Testis (tissue), 5 donors: ENCODE measurements around a stretch of chr2.

- PRO-cap, 3 experiments = no peak in any of the 3 experiments
- RAMPAGE, long total RNA, 2 experiments = no peak in any of the 2 experiments
- RRBS = no CpG with 5 or more reads among the region's 5 CpGs
Measured at GRCh38 chr2:70170-70590, 23.9 kb upstream of the FAM110C start.

- PRO-cap, 3 experiments = no peak in any of the 3 experiments
- RAMPAGE, long total RNA, 2 experiments = start-site peak on the minus strand in 2 of 2 experiments, at chr2:309265-309431 at its widest, 14 to 58 reads per replicate
- RRBS = no CpG with 5 or more reads among the region's 6 CpGs
Measured at GRCh38 chr2:309226-309765, 21.4 kb upstream of the ALKAL2 start.

DNA sequence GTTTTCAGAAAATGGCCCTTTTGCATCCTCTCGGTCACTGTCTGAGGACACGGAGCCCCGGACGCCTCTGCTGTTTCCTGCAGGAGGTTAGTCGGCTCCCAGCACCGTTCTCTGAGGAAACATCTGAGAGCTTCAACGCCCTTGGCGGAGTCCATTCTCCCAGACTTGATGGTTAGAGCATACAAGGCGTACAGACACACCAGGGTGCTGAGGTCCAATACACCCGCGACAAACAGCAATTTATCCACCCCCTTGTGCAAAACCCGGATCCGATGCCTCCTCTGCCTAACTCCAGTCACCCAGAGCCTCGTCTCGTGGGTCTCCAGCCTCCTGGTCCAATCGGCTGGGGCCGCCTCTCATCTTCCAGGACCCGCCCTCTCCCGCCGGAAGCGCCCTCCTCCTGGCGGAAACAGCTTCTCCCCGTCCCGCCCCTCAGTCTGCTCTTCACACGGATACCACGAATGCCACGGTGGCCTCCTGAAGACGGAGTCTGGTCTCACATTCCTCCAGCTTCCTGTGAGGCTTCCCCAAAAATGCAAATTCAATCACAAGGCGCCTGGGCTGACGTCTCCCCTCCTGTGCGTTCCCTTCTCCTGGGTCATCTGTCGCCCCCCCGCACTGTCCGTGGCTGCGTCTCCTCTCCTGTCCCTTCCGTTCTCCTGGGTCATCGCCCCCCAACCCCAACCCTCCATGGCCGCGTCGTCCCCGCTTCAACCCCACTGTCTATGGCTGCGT lies 119.3 kb downstream of the TMEM18 start:
- PRO-cap, 3 experiments = peak in 3 of 3 experiments; most common plus-strand start position 447 of the sequence (in 3); most common minus-strand start position 293 of the sequence (in 1)
- RAMPAGE, long total RNA, 2 experiments = start-site peak on the plus strand in 2 of 2 experiments, centred at positions 429 to 447 of the sequence, 11 to 14 reads per replicate; start-site peak on the minus strand in 1 of 2 experiments, centred at position 415 of the sequence, 11 reads per replicate
- RRBS = no CpG with 5 or more reads among the region's 42 CpGs

- PRO-cap, 3 experiments = peak in 1 of 3 experiments; most common plus-strand start chr2:568602 (in 1); most common minus-strand start chr2:568543 (in 1)
- RAMPAGE, long total RNA, 2 experiments = no peak in any of the 2 experiments
- RRBS = no CpG with 5 or more reads among the region's 26 CpGs
Measured at GRCh38 chr2:567952-568882, 109.0 kb downstream of the TMEM18 start.

GRCh38 chr2:636427-637185 lies 40.6 kb downstream of the TMEM18 start:
- PRO-cap, 3 experiments = peak in 3 of 3 experiments; most common plus-strand start chr2:636635 (in 3); most common minus-strand start chr2:636598 (in 2)
- RAMPAGE, long total RNA, 2 experiments = no peak in any of the 2 experiments
- RRBS = 6% methylated on average over 44 of the region's 79 CpGs

DNA sequence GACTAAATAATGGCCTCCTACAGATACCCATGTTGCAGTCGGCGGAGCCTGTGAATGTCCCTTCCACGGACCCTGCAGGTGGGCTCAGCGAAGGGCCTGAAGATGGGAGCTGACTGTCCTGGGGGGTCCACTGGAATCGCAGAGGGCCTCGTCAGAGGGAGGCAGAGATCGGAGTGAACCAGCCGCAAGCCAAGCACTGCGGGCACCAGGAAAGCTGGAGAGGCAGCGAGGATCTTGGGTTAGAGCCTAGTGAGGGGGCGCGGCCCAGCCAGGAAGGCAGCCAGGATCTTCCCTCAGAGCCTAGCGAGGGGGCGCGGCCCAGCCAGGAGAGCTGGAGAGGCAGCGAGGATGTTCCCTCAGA lies 62.5 kb upstream of the TMEM18 start:
- PRO-cap, 3 experiments = peak in 3 of 3 experiments; most common plus-strand start position 296 of the sequence (in 1); most common minus-strand start position 216 of the sequence (in 1)
- RAMPAGE, long total RNA, 2 experiments = no peak in any of the 2 experiments
- RRBS = no CpG with 5 or more reads among the region's 16 CpGs

DNA sequence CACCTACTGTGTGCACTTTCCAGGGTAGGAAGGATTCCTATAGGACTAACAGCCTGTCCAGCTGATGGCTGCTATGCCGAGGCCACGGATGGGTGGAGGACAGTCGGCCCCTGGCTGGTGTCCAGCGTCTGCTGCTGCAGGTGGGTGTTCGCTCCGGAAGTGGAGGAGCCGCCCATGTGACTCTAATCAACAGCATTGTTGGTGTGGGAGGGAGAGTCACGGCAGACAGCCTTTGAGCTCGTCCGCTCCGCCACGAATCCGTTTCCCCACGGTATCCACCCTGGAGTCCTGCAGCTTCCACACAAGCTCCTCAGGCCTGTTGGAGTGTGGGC lies 186.0 kb upstream of the TPO start:
- PRO-cap, 3 experiments = no peak in any of the 3 experiments
- RAMPAGE, long total RNA, 2 experiments = no peak in any of the 2 experiments
- RRBS = no CpG with 5 or more reads among the region's 14 CpGs

DNA sequence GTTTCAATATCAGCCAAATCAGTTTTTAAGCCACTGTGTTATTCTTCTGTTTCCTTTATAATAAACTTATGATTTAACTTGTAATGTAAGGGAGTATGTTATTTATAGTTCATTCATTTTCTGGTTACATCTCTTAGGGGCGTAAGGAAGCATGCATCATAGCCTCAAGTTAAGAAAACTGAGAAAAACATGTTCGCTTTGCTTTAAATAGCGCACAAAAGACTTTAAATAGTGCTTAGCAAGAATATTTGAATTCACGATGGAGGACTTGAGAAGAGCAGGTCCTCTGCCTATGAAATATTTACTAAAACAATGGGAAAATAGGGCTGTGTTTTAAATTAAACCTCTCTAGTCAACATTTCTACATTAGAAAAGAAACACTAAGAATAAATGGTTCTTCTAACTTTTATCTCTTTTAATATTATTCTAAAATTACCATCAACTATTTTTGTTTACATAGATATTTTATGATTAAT lies 172.8 kb upstream of the TPO start:
- PRO-cap, 3 experiments = no peak in any of the 3 experiments
- RAMPAGE, long total RNA, 2 experiments = no peak in any of the 2 experiments
- RRBS = no CpG with 5 or more reads among the region's 4 CpGs

DNA sequence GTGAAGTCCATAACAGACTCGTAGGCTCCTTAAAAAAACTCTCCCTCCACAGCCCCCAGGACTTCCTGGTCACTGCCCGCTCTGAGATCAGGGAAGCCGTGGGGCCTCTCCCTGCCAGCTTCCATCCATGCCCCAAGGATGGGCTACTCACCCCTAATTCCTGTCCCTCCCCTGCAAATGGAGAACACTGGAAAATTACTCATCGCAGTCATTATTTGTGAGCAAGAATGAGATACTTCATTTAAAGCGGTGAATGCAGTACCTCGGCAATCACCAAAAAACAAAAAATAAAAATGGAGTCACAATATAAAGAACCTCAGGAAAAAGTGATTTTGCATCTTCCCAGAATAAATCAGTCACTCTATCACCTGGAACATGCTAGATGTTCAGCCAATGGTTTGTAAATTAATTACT lies 2.6 kb downstream of the TPO start:
- PRO-cap, 3 experiments = no peak in any of the 3 experiments
- RAMPAGE, long total RNA, 2 experiments = no peak in any of the 2 experiments
- RRBS = no CpG with 5 or more reads among the region's 6 CpGs

DNA sequence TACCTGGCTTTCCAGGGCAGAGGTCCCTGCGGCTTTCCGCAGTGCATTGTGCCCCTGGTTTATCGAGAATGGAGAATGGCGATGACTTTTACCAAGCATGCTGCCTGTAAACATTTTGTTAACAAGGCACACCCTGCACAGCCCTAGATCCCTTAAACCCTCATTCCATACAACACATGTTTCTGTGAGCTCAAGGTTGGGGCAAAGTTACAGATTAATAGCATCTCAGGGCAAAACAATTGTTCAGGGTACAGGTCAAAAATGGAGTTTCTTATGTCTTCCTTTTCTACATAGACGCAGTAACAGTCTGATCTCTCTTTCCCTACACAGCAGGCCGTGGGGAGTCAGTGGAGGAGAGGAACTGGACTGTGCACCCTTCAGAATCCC lies 147.7 kb downstream of the TPO start:
- PRO-cap, 3 experiments = no peak in any of the 3 experiments
- RAMPAGE, long total RNA, 2 experiments = no peak in any of the 2 experiments
- RRBS = no CpG with 5 or more reads among the region's 6 CpGs

DNA sequence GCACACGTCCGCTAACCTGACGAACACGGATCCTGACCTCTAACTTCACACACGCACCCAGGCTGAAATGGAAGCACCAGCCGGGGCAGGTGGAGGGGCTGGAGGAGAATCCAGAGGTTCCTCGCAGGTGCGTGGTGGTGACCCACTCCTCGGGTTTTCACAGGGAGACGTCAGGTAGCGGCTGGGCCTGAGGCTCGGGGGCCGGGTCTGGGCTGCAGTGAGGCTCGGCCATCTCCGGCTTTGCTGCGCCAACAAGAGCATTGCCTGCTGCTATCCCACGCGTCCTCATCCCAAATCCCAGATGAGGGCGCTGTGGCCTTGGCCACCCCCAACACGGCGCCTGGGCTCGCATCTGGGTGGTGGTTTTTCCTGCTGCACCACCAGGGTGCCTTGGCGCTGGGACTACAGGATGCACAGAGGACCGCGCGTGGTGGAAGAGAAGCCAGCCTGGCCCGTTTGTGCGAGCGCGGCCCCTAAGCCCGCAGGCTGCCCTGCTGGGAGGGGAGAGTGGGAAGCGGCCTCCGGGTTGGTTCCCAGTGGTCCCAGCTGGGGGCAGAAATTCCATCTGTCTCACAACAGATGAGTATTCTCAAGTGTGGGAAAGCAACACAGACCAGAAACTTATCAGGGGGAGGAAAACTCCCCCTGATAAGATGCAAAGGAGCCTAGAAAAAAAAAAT lies 152.4 kb downstream of the PXDN start:
- PRO-cap, 3 experiments = peak in 1 of 3 experiments; most common plus-strand start position 416 of the sequence (in 1)
- RAMPAGE, long total RNA, 2 experiments = no peak in any of the 2 experiments
- RRBS = 56% methylated on average over 1 of the region's 33 CpGs

DNA sequence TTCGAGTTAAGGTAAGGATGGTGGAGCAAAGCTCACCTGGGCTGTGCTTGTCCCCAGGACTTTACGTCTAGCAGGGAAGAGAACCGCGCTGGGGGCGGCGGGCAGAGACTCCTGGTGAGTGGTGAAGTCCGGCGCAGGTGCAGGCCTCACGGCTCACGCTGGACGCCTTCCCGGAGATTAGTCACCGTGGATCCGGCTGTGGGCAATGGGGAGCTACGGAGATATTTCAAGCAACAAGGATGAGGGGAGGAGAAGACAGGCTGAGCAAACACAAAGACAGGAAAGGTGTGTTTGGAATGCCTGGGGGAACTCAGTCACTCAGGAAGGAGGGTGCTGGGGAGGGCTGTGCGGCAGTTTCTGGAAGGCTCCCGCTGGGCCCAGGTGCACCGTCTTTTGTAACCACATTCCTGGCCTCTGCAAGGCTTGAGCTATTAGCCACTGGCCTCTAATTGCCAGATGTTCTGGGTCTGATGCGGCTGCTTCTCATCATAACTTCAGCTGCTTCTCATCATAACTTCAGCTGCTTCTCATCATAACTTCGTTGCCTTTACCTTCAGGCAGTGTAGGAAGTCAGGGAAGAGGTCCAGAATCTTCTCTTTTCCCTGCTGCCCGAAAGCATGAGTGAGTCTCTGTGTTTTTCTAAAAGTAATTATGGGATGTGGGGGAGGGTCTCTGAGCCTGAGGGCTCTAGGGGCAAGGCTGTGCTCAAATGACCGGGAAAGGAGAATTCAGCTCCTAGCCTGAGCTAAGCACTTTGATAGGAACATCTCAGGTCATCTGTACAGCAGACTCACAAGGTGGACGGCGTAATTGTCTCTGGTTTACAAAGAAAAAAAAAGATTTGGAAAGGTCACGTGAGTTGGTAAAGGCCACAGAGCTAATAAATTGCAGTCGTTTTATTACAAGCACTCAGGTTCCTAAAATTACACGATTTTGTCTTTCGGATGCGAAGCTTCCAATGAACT lies 118.8 kb downstream of the PXDN start:
- PRO-cap, 3 experiments = no peak in any of the 3 experiments
- RAMPAGE, long total RNA, 2 experiments = no peak in any of the 2 experiments
- RRBS = 72% methylated on average over 6 of the region's 29 CpGs

GRCh38 chr2:1730006-1730419 lies 14.3 kb downstream of the PXDN start:
- PRO-cap, 3 experiments = no peak in any of the 3 experiments
- RAMPAGE, long total RNA, 2 experiments = no peak in any of the 2 experiments
- RRBS = no CpG with 5 or more reads among the region's 2 CpGs

- PRO-cap, 3 experiments = no peak in any of the 3 experiments
- RAMPAGE, long total RNA, 2 experiments = no peak in any of the 2 experiments
- RRBS = no CpG with 5 or more reads among the region's 5 CpGs
Measured at GRCh38 chr2:1730420-1730729, 13.9 kb downstream of the PXDN start.

GRCh38 chr2:1816052-1816786 lies 71.9 kb upstream of the PXDN start:
- PRO-cap, 3 experiments = no peak in any of the 3 experiments
- RAMPAGE, long total RNA, 2 experiments = no peak in any of the 2 experiments
- RRBS = 79% methylated on average over 5 of the region's 23 CpGs

DNA sequence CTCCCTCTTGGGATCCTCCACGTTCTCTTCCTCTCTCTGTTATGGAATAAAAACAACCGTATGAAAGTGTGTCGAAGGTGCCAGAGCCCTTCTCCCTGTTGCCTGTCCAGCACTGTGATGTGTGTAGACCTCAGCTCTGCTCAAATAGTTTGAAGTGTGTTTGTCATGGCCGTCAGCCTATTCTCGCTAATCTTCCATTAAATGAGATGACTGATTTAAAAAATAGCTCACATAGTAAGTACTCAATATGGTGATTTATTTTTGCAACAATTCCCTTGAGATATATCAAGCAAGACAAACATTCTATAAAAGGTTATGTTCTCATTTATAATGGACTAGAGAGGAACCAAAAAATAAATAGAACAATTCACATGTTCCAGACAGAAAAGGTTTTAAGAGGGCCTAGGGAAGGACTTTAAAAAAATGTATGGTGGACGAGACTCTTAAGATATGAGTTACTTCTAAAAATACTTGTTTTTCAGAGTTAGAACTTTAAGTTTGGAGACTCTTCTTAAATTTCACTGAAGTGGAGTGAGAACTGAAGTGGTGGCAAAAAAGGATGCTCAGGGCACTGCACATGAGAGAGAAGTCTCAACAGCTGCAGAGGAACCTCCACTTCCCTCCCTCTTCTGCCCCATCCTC lies 84.2 kb upstream of the PXDN start:
- PRO-cap, 3 experiments = no peak in any of the 3 experiments
- RAMPAGE, long total RNA, 2 experiments = no peak in any of the 2 experiments
- RRBS = no CpG with 5 or more reads among the region's 6 CpGs

DNA sequence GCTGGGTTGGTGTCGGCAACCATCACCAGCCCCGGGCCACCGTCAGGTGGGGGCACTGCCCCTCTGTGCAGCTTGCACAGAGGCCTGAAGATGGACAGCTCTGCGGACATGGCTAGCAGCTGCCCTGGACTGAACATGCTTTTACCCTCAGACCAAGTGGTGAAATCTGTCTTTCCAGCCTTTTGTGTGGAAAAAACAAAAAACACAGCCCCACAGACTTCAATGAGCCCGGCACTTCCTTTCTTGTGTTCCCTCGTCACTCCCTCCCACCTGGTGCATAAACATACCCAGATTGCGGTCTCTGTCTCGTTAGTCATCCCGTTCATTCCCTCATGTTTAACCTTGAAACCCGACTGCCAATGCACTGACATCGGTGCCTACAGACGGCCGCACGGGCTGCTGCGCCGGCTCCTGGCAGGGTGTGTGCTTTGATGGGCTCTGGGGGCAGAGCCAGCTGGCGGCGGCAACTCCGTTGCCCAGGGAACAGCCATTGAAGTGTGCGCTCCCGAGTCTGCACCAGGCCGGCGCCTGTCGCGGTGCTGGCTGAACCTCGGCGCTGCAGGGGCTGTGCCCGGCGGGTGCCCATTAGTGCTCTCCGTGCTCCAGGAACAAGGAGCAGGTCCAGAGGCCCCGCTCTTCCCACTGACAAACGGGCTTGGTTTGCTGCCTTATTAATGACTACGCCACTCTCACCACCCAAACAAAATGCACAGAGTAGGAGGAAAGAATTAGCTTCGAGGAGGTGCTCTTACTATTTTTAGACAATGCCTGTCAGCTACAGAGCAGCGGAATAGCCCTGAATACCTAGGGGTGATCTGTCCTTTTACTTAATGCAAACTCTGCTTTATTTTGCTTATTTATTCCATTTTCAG lies 95.2 kb downstream of the EIPR1 start:
- PRO-cap, 3 experiments = no peak in any of the 3 experiments
- RAMPAGE, long total RNA, 2 experiments = no peak in any of the 2 experiments
- RRBS = 52% methylated on average over 7 of the region's 35 CpGs

DNA sequence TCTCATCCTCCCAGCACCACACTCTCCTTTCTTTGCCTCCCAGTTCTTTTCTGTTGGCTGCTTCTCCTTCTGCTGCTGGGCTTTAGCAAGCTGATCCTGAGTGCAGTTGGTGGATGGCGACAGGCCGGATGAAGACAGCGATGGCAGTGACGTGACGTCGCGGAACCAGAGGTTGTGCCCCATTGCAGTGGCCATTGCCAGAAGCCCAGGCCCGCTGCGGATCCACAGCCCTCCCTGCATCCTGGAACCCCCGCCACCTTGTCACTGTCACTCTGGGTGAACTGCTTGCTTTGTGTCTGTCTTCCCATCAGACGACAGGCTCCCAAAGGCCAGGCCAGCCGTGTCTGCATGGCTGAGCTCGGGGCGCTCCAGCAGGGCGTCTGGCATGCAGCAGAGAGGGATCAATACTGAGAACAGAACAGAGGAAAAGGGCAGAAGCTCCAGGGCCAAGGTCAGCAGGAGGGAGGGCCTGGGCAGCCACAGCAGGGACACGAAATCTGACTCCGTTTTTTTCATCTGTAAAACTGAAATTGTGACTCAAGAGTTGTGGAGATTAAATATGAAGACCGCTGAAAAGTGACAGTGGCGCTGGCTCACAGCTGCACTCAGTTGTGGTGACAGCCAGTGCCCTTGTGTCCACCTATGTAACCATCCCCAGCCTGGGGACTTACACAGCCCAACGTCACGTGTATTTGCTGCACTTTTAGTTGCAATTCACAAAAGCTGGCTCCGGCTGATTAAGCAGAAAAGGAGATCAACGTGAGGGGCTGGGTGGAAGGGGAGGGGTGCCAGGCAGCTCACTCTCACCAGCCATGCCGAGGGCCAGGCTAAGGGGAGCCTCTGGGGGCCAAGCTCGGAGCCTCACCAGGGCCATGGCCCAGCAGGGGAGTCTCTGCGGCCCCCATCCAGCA lies 74.9 kb downstream of the EIPR1 start:
- PRO-cap, 3 experiments = no peak in any of the 3 experiments
- RAMPAGE, long total RNA, 2 experiments = no peak in any of the 2 experiments
- RRBS = no CpG with 5 or more reads among the region's 26 CpGs

- PRO-cap, 3 experiments = peak in 1 of 3 experiments; most common minus-strand start chr2:3403818 (in 1)
- RAMPAGE, long total RNA, 2 experiments = no peak in any of the 2 experiments
Measured at GRCh38 chr2:3403724-3403965, 24.2 kb downstream of the TRAPPC12 start.

GRCh38 chr2:3424523-3425261 lies 45.2 kb downstream of the TRAPPC12 start:
- PRO-cap, 3 experiments = no peak in any of the 3 experiments
- RAMPAGE, long total RNA, 2 experiments = no peak in any of the 2 experiments
- RRBS = no CpG with 5 or more reads among the region's 26 CpGs